ENCODE data around the gene TESMIN.

DNA sequence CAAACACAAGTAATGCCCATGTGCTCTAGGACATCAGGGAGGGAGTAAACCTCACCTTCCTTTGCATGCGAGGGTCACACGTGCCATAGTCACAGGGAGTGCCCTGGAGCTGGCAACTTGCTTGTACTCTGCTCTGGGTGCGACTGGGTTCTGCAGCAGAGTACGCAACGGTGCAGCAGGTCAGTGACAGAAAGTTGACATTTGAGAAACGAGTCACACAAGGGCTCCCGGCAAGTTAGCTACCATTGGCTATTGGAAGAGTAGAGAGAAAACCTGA is 32.6 kb upstream of the CHKA start:
- PRO-cap, 2 experiments, result no peak in any of the 2 experiments

- PRO-cap, 2 experiments, result no peak in any of the 2 experiments
Observed at GRCh38 chr11:68164056-68164670, 43.0 kb upstream of the CHKA start.

GRCh38 chr11:68214064-68214664 is 1.1 kb upstream of the KMT5B start:
- PRO-cap, 2 experiments, result no peak in any of the 2 experiments

DNA sequence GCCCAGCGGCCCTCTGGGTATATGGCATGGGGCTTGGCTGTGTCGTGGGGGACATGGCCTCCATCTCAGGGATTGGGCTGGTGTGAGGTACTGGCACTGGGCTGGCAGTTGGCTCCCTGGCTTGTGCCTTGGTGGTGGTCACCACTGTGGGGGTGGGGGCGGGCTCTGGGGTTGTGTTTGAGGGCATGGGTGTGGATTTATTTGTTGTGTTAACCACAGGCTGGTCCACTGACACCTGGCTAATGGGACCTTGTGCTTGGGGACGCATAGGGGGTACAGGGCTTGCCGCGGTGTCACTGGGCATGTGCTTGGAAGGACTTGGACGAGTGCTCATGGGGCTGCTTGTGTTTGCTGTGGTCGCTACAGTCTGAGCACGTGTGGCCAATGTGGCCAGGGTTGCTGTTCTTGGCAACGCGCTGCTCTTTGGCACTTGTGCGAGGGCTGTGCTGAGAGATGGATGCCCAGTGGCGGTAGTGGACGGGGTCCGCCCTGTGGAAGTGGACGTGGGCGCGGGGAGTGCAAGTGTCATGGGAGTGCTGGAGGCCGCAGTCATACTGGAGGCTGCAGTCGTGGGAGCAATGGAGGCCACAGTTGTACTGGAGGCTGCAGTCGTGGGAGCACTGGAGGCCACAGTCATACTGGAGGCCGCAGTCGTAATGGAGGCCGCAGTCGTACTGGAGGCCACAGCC is 9.6 kb downstream of the C11orf24 start:
- PRO-cap, 2 experiments, result no peak in any of the 2 experiments

DNA sequence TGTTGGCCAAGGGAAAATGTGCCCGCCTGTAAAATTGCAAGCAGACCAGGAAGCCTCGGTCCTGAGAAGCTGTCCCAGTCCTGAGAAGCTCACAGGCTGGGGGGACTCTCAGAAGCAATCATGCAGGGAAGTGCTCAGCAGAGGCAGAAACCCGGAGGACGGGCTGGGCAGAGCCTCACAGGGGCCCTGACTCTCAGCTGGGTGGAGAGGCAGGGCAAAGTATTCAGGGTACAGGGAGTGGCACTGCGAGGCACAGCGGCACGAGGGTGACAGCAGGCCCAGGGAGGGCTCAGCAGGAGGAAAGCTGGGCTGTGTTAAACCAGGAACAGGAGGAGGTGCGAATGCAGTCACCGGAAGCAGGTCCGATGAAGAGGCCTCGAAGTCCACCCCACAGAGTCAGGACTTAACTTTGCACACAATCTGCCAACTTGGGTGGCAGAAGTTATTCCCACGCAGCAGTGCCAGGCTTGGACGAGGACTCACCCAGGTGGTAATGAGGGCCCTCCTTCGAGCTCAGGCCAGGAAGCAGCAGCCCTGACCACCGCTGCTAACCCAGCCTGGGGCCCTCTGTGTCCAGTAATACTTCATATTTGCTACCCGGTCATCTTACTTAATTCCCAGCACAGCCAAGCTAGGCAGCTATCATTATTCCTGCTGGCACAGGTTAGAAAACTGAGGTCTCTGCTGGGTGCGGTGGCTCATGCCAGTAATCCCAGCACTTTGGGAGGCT is 15.6 kb upstream of the LRP5 start:
- PRO-cap, 2 experiments, result no peak in any of the 2 experiments

GRCh38 chr11:68302687-68303087 is 9.7 kb upstream of the LRP5 start:
- PRO-cap, 2 experiments, result no peak in any of the 2 experiments

DNA sequence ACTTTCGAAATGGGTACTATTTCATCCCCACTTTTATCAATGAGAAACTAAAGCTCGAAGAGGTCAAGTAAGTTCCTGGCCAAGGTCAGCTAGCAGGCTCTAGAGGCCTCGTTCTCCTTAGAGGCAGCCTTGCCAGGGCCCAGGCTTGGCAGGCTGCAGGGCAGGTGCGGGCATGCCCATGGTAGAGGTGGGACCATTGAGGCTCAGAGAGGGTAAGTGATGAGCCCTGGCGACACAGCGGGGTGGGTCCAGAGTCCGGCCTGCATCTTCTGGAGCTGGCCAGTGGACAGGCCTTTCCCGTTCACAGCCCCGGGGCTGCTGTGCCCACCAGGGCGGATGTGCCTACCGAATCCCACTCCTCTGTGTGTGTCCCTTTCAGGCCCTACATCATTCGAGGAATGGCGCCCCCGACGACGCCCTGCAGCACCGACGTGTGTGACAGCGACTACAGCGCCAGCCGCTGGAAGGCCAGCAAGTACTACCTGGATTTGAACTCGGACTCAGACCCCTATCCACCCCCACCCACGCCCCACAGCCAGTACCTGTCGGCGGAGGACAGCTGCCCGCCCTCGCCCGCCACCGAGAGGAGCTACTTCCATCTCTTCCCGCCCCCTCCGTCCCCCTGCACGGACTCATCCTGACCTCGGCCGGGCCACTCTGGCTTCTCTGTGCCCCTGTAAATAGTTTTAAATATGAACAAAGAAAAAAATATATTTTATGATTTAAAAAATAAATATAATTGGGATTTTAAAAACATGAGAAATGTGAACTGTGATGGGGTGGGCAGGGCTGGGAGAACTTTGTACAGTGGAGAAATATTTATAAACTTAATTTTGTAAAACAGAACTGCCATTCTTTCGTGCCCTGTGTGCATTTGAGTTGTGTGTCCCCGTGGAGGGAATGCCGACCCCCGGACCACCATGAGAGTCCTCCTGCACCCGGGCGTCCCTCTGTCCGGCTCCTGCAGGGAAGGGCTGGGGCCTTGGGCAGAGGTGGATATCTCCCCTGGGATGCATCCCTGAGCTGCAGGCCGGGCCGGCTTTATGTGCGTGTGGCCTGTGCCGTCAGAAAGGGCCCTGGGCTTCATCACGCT is 11.8 kb upstream of the PPP6R3 start:
- PRO-cap, 2 experiments, result no peak in any of the 2 experiments

DNA sequence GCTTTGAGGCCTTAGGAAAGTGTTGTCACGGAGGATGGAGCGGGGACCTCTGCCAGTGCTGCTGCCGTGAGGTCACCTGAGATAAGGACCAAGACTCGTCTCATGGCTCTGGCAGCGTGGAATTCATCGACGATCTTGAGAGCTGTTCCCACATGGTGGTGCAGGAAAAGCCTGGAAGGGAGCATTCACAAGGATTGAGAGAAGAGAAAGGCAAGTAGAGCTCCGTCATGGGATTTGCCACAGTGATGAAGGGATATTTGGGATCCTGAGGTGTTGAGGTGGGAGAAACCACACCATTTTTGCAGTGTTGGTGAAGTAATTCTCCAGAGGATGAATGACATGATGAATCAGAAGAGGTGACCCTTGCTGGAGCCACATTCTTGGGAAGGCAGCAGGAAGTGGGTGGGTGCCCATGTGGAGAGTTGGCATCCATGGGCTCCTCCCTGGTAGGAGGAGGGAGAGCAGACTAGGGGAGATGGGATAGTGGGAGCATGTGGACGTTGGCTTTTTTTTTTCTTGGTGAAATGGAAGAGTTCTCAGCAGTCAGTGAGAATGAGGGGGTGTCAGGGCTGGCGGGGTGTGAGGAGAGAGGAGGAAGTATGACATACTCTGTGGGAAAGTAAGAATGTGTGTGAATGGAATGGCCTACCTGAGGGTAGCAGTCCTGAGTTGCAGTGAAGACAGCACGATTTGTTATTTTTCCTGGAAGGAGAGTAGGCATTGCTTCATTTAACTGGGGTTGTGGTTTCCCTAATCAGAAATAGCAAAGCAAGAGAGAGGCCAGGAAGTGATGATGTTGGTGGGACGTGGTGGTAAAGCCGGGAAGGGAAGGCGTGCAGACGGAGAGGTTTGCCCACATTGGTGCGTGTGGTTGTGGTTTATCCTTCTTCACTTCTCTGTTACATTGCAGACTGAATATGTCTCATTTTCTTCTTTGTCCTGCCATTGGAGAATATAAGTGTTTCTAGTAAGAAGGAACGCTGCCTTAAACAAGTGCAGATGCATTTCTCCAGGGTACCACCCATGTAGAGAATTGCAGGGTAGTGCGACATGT is 11.2 kb downstream of the PPP6R3 start:
- PRO-cap, 2 experiments, result no peak in any of the 2 experiments

GRCh38 chr11:68591338-68591777 is 93.0 kb upstream of the GAL start:
- PRO-cap, 2 experiments, result no peak in any of the 2 experiments

DNA sequence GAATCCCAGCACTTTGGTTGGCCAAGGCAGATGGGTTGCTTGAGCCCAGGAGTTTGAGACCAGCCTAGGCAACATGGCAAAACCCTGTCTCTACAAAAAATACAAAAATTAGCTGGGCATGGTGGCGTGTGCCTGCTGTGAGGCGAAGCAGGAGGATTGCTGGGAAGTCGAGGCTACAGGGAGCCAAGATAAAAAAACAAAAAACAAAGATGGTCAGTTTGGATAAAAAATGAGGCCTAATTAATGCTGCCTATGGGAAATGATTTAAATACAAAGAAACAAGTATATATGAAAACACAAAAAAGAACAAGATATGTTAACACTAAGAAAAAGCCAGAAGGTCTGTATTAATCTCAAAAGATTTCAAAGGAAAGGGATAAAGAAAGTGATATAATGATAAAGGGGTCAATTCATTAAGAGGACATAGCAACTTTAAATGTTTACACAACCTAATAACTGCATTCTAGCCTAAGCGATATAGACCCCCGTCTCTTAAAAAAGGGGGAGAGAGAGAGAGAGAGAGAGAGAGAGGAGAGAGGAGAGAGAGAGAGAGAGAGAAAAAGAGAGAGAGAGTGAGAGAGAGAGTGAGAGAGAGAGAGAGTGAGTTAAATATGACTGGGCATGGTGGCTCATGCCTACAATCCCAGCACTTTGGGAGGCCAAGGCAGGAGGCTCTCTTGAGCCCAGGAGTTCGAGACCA is 90.4 kb upstream of the GAL start:
- PRO-cap, 2 experiments, result no peak in any of the 2 experiments

GRCh38 chr11:68750846-68751898 is at the start of gene TESMIN:
TESMIN (minus strand) TSS chr11:68751520.
- PRO-cap, 2 experiments, result peak in 2 of 2 experiments; most common plus-strand start chr11:68751728 (in 1); most common minus-strand start chr11:68751520 (in 2)

GRCh38 chr11:68770749-68771520 is 19.6 kb upstream of the TESMIN start:
- PRO-cap, 2 experiments, result no peak in any of the 2 experiments

GRCh38 chr11:68796808-68797318 is 44.9 kb downstream of the CPT1A start:
- PRO-cap, 2 experiments, result no peak in any of the 2 experiments

DNA sequence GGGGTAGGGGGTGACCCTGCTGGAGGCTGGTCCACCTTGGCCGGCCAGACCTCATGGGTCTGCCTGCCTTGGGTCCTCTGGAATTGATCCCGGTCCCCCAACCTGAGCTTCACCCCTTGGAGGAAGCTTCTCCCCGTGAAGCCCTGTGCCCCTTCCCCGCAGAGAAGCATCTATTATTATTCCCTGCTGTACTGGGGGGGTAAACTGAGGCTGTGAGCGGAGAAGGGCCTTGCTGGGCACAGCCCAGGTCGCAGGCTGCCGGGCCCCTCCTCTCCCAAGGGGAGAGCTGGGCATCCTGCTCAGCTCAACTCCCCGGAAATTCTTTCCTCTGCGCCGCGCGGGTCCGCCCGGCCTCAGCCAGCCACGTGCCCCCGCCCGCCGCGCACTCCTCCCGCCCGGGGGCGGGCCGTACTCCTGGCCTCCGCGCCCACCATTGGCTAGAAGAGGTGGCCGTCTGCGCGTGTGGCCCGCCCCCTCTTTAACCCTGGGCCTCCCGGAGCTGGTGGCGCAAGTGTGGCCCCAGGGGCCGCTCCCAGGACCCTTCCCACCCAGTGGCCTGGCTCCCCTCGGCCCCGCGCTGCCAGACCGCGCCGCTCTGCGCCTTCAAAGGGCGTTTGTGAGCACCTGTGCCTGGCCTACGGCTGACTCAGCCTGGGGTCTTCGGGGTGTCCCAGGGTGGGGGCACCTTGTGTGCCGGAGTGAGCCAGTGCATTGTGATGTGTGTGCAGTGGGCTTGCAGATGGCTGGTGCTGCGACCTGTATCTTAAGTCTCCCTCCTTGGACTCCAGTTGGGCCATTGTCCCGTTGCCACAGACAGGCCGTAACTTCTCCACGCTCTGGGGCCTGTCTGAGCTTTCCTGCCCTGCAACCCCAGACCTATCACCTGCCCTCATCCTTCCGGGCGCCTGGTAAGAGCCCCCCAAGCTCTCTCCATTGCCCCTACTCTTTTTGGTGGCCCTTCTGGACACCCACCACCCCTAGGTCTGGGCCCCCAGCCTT is 2.0 kb downstream of the MRGPRF start:
- PRO-cap, 2 experiments, result no peak in any of the 2 experiments

- PRO-cap, 2 experiments, result no peak in any of the 2 experiments
Observed at GRCh38 chr11:69061416-69061680, 12.6 kb downstream of the TPCN2 start.

GRCh38 chr11:69381995-69382710 is 88.2 kb downstream of the MYEOV start:
- PRO-cap, 2 experiments, result peak in 2 of 2 experiments; most common plus-strand start chr11:69382543 (in 1)

- PRO-cap, 2 experiments, result no peak in any of the 2 experiments
Observed at GRCh38 chr11:69427336-69427555, 133.3 kb downstream of the MYEOV start.

- PRO-cap, 2 experiments, result no peak in any of the 2 experiments
Observed at GRCh38 chr11:69437089-69437741, 143.3 kb downstream of the MYEOV start.

GRCh38 chr11:69443710-69444588 is 150.0 kb downstream of the MYEOV start:
- PRO-cap, 2 experiments, result no peak in any of the 2 experiments

DNA sequence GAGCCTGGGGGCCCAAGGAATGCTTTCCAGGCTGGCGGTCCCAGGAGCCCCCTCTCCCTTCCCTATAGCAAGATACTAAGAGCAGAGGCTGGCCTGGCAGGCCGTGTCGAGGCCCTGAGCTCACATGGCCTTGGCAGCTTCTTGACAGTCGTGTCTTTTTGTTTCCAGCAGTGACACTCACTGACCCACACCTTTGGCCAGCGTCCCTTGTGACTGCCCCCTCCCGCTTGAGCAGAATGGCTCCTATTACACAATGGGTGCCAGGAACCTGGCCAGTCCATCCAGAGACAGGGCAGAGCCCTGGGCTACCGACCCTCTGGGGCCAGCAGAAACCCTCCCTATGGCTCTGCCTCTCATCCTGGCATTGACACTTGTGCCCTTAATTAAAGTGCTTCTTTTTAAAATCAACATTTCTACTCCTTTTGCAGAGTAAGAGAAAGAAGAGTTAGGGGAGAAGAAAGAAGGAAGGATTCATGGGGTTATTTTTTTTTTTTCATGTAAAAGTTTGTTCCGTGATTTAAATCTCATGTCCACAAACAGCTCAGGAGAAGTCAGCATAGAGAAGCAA is 6.3 kb upstream of the CCND1 start:
- PRO-cap, 2 experiments, result no peak in any of the 2 experiments

All from helper T cell (primary cell).